T47D (cell line): Measurements from ENCODE around the genes DDR2 and LMX1A.

DNA sequence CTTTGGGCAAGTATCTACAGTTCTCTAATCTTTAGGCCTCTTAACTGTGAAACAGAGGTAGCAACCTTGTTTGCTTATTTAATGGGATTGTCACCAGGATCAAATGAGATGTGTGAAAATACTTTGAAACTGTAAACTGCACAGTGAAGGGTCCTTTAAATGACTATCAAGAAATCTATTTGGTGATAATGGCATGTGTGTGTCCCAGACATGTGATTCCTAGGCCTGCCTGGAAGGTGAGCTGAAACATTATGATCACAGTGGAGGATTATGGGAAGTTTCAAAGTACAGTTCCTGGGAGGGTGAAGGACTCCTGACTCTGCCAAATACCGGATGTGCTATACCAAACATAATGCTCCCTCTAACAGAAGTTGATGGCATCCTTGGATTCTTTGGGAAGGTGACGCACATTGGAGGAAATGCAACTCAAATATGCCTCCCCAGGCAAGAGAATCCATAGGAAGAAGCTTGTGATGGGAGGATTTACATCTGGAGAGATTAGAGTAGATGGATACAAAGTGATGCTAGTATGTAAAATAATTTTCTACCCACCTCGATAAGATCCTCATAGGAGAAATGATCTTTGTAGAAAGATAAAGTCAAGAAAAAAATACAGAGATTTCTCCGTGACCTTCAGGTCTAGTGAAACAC is 62.5 kb downstream of the NOS1AP start:
- RRBS: no CpG with 5 or more reads among the region's 4 CpGs

DNA sequence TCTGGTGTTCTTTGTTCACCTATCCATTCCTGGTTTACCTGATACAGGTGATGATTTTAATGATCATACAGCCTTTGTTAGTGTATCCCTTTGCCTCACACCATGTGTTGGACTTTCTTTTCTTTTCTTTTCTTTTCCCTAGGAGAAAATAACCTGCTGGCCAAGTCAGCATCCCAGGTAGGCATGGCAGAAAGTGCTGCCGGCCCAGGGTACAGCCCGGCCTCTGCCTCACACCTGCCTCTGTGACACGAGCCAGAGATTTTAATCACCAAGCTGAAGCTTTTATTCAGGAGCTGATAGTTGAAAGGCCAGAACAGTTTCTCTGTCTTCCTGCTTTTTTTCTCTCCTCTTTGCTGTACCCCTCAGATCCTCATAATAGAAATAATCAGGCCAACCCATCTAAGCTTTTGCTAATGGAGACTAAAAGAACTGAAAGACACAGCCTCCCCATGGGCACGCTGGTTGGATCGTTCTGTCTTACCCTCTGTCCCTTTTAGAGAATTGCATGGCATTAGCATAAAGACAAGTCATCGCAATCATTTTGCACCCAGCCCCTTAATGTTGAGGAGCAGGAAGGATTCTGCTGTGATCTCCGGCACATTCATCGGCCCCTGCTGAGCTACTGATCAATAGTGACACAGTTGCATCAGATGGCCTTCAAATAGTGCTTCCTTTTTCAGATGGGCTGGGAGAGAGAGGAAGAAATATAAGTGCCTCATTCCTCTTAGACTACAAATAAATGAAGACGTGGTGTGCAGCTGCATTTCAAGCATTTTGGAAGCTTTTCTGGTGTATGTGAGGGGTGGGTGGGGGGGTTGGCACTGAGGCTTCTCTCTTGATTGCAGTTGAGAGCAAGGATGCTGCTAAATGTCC is 75.2 kb downstream of the NOS1AP start:
- RRBS: no CpG with 5 or more reads among the region's 9 CpGs

- RRBS: no CpG with 5 or more reads among the region's 3 CpGs
These were observed 146.6 kb downstream of the SPATA46 start for GRCh38 chr1:162229882-162230577.

DNA sequence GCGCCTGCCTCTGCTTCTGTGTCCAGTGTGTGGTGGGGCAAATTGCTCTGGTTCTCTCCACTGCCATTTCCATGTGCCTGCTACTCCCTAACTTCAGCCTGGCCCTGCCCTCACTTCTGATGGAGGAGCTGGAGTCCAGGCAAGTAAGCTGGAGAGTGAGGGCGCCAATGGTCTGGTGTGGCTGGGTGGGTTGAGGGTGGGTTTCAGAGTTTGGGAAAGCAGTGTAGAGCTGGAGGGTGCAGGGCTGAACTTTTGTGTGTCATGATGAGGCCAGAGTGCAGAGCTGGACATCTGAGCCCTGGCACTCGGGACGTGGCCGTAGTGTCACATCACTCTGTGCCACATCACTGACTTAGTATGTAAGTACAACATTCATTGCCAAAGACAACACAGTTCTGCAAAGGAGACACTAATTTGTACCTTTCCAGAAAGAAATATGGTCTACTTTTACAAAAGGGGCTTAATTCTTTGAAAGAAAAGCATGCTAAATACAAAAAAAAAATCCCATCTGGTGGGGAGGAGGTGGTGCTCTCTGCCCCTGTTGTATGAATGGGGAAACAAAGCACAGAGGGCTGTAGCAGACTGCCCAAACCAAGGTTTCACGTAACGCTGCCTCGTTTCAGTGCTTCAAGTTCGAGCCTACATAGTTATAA is 15.7 kb downstream of the SPATA46 start:
- RRBS: no CpG with 5 or more reads among the region's 9 CpGs

DNA sequence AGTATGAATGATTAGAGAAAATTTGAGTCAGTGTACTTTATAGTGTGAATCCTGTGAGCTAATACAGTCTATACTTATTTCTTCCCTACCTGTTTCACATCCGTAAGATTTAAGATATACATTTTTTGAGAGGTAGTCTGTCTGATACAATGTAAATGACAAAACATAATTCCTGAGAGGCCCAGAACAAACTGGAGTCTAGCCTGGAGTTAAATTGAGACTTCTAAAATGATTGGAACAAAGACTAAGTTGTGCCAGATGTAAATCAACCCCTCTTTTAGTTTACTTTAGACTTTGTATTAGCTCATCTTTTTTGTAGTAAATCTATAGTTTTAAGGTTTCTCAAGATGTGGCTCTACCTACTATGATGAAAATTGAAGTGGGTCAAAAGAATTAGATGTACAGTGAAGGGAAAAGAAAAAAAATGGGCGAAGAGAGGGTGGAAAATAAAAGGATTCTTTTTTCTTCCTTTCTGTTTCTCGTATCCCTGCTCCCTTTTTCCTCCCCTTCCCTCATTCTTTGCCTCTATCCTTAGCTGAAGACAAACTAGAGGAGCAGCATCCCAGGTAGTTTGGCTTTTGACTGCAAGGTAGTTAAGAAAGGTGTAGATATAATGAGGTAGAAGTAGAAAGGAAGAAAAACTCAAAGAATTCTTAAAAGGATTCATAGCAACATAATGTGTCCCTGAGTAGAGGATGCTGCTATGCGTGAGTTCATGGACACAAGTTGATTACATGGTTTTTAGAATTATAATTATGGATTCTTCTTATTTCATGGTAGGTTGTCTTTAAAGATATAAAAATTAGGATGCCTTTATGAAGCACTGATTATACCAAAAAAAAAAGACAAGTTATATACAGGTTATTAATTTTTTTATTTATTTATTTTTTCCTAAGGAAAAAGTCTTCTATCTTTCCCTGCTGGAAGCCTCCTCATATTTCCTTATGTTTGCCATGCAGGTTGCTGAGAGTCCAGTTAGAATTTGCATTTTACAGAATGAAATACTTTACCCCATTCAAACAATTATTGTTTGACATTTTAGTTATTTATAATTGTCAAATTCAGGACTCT is 25.9 kb downstream of the UHMK1 start:
- RRBS: no CpG with 5 or more reads among the region's 4 CpGs

DNA sequence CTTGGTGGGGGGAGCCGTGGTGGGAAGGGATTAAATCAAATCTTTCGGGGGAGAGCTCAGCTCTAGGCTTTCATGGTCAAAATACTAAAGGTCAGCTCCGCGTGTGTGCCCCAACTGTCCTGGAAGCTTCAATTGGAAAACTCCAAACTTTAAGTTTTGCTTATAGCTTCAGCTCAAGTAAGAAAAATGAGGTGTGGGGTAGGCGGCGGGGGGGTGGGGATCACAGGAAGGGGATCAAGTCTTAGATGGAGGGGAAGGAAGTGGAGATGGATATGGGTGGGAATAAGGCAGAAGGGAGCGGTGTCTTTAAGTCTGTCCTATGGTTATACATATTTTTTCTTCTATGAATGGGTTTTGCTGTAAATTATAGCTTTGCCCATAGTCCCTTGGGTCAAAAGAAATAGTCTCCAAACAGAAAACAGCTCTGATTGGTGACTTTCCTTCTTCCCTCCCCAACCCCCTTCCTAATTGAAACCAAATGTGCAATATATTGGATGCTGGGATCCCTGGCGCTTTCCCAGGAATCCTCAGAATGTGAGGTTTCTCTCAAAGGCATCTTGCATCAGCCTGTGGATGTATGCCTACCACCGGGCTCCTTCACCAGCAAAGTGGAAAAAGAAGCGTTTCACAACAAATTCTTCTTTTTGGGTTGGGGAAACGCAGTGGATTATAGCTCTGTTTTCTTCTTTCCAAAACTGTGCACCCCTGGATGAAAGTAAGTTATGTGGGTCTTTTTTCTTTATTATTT is at the start of gene DDR2:
Gene DDR2 (plus strand): TSS at position 548 of the 748 bp plus-strand sequence.
- RRBS: no CpG with 5 or more reads among the region's 11 CpGs

DNA sequence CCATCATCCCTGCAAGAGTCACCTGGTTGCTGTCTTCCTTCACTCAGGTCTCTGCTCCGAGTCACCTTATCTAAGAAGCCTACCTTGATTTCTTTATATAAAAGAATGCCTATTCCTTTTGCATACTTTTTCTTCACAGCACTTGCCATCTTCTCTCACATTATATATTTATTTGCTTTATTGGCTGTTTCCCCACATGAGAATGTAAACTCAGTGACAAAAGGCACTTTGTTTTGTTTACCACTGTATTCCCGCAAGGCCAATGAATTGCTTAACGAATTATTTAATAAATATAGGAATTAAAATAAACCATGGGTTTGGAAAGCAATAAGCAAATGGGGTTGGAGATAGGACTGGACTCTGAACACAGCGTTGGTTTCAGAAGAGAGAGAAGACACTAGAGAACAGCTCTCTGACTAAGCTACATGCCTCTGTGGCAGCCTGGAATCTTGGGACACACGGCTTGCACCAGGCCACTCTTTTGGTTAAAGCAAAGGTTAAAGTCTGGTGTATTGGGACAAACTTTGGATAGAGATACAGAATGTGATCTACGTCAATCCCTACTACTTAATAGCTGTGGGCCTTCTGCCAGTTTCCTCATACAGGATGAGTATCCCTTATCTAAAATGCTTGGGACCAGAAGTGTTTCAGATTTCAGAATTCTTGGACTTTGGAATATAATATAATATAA is 49.9 kb upstream of the HSD17B7 start:
- RRBS: no CpG with 5 or more reads among the region's 6 CpGs

DNA sequence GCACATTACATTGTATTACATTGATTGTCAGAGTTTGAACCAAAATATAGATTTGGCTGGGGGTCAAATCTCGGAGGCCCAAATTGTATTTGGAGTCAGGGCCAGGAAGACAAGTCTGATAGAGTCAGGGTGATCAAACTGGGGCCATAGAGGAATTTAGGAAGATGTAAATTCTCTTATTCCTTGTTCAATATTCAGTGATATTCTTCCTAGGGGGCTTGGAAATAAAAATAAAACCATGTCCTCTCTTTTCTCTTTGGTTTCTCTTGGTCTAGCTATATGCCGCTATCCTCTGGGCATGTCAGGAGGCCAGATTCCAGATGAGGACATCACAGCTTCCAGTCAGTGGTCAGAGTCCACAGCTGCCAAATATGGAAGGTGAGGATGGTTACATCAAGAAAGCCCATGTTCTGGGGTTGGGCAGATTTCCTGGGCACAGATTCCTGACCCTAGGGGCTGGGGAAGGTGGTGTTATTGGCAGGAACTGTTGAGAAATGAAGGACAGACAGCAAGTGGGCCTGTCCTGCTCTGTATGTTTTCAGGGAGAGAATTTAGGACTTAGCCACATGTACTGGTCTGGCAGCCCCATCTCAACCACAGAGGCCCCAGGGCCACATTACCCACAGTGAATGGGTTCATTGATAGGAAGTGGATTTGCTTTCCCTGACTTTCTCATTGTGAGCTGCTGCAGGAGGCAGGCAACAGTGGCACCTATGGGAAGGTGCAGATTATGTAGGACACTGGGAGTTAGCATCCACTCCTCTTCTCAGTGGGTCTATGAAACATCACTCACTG is 37.5 kb upstream of the HSD17B7 start:
- RRBS: no CpG with 5 or more reads among the region's 2 CpGs

DNA sequence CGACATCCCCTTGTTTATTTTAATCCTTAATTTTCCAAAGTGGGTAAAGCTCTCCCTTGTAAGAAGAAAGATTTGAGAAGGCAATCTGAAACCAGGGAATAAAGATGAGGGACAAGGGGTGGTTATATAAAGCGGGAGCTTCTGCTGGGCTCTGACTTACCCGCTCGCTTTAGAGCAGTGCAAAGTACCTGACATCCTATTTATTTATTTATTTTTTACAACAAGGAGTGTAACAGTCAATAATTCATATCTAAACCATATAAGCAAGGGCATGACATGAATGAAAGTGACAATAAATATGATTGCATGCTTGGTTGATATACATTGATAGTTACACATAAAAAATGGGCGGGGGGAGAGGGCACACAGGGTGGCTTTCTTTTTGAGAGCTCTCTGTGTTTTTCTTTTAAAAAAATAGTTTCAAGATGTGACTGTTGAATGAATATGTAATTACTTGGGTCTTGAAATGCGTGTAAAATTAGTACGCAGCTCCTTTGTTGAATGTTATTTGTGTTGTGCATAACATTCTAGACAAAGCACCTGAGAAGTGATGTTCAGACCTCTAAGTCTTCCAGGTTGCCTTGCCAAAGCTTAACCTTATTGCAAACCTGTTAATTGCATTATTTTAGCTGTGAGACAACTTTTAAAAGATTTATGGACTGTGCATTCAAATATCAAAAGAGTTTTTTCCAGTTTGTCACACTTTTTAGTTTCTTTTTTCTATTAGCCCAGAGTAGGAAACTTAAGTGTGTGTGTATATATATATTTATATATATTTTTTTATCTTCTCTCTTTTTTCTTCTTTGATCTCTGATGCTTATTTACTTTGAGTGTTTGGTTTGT is 5.3 kb downstream of the PBX1 start:
- RRBS: no CpG with 5 or more reads among the region's 7 CpGs

DNA sequence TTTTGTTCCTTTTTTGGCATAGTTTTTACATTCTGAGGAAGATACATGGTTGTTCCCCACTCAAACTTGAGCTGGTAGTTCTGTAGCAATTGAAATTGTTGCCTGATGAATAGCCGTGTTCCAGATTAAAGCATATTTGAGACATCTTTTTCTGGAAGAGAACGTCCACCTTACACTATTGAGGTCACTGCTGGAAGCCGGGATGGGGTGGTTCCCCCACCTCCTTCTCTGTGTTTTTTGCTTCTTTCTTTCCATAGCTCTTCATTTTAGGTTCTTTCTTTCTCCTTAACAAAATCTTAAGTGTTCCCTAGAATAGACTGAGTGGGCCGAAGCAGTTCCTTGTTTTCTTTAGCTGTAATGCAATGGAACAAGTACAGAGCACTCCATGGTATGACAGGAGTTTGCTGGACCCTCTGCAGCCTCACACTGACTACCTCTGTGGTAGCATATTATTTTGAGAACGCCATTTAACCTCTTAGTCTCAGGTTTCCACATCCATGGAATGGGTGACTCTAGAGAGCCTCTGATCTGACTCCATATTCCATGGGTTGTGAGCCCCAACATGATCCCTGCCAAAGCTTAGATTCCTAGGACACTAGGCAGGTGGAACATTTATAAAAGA is 15.0 kb downstream of the PBX1 start:
- RRBS: no CpG with 5 or more reads among the region's 5 CpGs

DNA sequence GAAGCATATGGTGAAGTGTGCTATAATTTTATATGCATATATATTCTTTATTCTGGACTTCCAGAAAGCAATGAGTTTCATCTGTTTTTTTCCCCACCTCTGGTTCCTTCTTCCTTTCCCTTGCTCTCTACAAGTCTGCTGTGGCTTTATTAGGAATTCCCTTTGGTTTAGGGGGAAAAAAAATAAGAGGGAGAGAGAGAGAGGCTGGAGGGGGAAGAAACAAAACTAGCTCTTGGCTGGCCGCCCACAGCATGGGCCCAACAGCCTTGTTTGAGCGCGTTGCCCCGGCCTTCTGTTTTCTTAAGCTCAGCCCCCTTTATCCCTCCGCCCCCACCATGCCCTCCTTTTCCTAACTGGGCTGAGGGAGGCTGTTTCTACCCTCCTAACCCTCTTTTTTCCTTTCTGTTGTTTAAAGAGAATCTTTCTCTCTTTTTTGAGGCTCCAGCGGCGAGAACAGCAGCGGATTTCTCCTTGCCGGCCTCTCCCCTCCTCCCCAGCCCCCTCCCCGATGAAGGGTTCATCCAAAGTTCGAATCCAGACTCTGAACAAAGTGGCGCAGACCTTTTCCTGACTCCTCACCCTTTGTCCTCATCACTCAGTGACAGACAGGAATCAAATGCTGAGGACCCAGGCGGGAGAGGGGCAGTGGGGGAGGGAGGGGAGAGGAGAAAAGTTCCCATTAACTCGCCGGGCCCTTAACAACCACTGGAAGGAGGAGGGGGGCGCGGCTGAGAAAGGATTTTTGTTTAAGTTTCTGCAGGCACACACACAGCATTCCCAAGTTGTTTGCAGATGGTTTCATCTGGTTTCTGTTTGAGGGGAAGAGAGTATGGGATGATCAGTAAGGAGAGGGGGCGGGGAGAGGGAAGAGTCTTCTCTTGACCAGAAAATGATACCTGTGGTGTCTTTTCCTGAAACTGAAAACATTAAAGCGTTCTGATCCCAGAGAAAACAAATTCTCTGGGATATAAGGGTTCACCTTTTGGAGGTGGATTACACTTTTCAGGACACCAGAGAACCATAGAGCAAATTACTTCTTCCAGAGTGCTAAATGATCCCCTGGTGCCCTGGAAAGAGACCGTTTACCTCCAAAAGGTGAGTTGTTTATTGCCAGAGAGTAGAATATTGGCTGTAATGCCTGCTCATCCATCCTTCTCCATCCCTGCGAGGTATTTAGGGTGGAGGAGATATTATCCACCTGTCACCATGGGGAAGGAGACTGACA is 29.9 kb downstream of the PBX1 start:
- RRBS: no CpG with 5 or more reads among the region's 21 CpGs

DNA sequence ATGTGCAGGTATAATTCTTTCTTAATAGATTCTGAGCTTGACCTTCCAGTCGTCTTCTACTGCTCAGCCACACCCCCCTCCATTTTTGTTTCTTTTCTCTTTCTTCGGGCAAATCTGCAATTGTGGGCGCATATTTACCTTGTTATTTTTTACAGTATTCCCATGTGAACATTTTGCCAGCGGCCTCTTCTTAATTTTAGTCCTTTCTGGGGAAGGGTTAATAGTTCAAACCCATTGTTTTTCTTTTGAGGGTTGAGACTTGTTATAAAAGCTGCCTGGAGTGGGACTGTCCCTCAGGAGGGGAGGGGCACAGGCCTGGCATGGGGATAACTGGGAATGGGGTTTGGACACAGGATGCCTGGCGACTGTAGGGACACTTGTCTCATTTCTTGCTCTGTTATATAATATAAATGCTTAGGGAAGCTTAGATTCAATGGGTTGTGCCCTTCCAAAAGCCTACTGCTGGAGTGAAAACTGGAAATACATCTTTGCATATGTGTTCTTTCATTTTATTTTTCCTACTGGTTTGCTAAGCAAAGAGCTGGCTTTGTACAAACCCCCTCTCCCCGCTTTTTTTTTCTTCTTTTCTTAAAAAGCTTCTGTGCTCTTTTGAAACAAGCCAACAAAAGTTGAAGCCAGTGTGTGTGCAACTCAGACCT is 40.4 kb downstream of the PBX1 start:
- RRBS: no CpG with 5 or more reads among the region's 6 CpGs

DNA sequence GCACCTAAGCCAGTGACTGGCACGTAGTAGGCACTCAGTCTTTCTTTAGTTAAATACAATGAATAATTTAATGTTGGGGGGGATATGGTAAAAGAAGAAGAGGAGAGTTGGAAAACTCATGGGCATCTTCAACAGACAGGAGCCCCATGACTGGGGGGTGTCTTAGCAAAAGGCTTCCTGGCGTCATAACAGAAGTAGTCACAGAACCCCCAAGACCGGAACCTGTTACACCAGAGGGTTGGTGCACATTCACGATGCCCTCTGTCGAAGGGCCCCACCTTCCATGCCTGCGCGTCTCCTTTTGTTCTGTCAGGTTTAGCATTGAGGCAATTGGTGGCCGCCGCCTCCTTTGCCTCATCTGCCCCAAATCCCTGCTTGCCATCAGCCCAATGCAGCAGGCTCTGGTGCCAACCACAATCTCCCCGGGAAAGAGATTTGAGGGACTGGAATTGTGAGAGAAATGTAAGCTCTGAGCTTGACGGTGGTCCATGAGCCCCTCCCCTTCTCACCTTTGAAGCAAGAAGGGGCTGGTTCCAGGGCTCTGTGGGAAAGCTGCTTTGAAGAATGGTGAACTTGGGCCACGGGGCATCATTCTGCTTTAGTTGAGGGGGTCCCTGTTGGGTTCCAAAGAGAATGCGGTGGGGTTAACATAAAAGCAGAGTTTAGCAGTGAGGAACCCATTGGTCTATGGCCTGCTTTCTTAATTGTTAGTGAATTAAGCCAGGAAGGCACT is 51.0 kb downstream of the PBX1 start:
- RRBS: no CpG with 5 or more reads among the region's 13 CpGs

- RRBS: no CpG with 5 or more reads among the region's 20 CpGs
These were observed 79.2 kb downstream of the PBX1 start for GRCh38 chr1:164637916-164638855.

DNA sequence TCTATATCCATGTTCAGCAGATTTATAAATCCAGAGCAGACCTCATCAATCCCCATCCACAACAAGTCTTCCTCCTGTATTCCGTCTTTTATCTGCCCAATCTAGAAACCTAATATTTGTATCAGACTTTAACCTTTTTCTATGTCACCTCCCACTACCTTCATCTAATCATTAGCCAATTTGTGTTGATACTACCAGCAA is 135.5 kb downstream of the PBX1 start:
- RRBS: no CpG with 5 or more reads among the region's 1 CpG

GRCh38 chr1:165356083-165356922 is at the start of gene LMX1A:
Gene LMX1A, minus strand, starts transcription at chr1:165356715.
- RRBS: 47% methylated on average over 34 of the region's 84 CpGs

- RRBS: 12% methylated on average over 17 of the region's 59 CpGs
These were observed 19.6 kb upstream of the LMX1A start for GRCh38 chr1:165375559-165376993.

DNA sequence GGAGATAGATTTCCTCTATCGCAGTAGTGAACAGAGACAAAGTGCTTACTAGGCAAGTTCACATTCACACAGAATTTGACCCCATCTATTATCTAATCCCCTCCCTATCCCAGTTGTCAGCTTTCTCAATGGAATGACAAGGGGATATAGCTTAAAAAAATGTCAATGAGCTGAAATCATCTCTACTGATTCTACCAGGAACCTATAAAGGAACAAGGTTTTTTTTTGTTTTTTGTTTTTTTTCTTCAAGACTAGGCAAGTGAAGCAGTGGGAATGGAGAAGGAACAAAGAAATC is 31.3 kb downstream of the MGST3 start:
- RRBS: no CpG with 5 or more reads among the region's 1 CpG

- RRBS: 2% methylated on average over 19 of the region's 44 CpGs
These were observed 441 bp downstream of the POGK start for GRCh38 chr1:166839739-166840093.

- RRBS: 1% methylated on average over 9 of the region's 29 CpGs
These were observed 23.6 kb downstream of the GPA33 start for GRCh38 chr1:167066477-167067062.